ENCODE measurements around the gene DNAJC18.

DNA sequence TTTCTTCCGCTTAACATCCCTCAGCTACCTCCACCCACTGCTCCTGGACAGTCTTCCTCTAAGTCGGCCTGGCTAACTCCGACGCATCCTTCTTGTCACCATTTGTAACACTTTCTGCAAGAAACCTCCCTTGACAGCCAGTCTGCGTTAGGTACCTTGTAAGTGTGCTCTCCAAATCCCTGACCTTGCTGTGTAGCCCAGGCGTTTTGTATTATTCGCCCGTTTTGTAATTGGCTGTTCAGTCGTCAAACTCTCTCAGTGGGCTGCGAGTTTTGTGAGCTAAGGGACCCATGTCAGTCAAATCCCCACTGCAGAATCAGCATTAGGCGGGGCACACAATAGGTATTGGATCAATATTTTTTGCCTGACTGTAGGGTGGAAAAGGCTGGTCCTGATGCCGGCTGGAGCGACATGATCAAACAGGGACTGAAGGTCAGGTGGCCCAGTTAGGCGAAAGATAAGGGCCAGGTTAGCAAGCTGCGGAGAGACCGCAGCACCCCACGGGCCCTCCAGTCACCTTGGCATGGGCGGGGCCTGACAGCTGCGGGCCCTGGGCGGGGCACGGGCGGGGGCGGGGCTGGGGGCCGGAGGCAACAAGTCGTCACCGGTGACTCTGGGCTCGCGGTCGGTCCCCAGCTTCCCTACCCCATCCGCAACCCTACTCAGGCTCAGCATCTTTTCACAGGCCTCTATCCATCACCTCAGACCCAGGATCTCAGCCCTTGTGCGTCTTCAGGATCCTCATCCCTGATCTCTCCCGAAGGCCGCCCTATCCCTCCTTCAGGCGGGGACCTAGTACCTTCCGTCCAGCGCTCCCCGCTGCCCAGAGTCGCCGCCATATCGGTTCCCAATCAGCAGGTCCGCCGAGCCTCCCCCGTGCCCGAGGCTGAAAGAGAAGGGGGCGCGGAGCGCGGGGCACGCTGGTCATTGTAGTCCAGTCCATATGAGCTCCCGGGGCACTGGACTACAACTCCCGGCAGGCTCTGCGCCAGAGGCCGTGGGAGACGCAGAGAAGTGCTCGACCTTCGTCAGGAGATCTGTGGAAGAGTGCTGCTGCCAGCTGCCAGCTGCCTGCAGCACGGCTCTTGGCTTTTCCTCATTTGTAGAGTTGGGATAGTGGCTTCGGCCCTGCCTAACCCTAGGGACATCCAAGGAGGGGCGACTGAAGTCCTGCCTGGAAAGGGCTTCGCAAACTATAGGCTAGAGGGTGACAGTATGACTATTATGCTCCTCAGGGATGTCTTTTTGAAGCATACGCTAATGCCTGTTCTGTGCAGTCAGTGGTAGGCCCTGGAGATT is at the start of gene DNAJC18:
DNAJC18 (minus strand) TSS at position 919 of the 1,299 bp plus-strand sequence.
- PRO-cap, result unidirectional peak, plus-strand start at position 562 of the sequence; unidirectional peak, plus-strand start at position 607 of the sequence; bidirectional peak, plus-strand start at position 1,031 of the sequence, minus-strand start at position 877 of the sequence

DNA sequence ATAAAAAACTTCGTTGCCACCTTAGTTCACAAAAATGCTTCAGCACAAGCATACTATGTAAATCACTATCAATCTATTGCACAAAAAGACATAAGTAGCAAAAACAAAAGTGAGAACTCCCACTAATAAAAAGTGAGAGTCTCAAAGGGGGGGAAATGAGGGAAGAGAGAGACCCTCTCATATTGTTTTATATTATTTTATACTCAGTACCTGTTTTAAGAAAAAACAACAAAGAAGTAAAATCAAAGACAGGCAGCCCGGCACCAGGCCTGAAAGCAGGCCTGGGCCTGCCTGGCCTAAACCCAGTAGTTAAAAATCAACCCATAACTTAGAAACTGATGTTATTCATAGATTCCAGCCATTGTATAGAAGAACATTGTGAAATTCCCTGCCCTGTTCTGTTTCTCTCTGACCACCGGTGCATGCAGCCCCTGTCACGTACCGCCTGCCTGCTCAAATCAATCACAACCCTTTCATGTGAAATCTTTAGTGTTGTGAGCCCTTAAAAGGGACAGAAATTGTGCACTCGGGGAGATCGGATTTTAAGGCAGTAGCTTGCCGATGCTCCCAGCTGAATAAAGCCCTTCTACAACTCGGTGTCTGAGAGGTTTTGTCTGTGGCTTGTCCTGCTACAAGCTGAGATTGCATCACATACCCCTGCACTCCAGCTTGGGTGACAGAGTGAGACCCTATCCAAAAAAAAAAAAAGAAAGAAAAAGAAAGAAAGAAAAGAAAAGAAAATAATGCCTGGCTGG is 30.0 kb upstream of the UBE2D2 start:
- PRO-cap, result no peak

- PRO-cap, result no peak
Observed at GRCh38 chr5:139550211-139550840, 10.8 kb upstream of the UBE2D2 start.

GRCh38 chr5:139602201-139602763 is 41.1 kb downstream of the UBE2D2 start:
- PRO-cap, result no peak

GRCh38 chr5:139650701-139651709 is 2.9 kb downstream of the CXXC5 start:
- PRO-cap, result no peak

DNA sequence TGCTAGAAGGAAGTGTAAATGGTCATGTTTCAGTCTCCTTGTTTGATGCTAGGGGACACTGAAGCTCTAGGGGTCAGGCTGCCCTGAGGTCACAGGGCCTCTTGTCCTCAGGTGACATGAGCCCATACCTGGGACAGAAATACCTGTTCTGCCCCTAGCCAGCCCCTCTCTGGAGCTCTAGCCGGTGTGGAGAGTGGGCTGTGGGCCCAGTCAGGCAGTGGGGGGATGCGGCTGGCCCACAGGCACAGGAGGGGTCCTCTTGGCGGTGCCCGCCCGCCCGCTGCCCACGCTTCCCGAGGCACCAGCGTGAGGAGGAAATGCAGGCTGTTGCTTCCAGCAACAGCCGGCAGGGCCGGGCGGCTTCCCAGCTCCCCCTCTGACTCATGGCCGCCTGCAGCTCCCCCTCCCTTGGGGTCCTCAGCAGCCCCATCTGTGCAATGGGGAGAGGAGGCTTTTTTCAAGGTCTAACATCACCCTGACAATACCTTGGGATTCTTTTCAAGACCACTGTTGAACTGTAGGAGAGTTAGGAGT is 10.3 kb downstream of the CXXC5 start:
- PRO-cap, result no peak

- PRO-cap, result no peak
Observed at GRCh38 chr5:139658875-139659676, 10.9 kb downstream of the CXXC5 start.

- PRO-cap, result unidirectional peak, minus-strand start at chr5:139661115
Observed at GRCh38 chr5:139660739-139661601, 12.8 kb downstream of the CXXC5 start.

DNA sequence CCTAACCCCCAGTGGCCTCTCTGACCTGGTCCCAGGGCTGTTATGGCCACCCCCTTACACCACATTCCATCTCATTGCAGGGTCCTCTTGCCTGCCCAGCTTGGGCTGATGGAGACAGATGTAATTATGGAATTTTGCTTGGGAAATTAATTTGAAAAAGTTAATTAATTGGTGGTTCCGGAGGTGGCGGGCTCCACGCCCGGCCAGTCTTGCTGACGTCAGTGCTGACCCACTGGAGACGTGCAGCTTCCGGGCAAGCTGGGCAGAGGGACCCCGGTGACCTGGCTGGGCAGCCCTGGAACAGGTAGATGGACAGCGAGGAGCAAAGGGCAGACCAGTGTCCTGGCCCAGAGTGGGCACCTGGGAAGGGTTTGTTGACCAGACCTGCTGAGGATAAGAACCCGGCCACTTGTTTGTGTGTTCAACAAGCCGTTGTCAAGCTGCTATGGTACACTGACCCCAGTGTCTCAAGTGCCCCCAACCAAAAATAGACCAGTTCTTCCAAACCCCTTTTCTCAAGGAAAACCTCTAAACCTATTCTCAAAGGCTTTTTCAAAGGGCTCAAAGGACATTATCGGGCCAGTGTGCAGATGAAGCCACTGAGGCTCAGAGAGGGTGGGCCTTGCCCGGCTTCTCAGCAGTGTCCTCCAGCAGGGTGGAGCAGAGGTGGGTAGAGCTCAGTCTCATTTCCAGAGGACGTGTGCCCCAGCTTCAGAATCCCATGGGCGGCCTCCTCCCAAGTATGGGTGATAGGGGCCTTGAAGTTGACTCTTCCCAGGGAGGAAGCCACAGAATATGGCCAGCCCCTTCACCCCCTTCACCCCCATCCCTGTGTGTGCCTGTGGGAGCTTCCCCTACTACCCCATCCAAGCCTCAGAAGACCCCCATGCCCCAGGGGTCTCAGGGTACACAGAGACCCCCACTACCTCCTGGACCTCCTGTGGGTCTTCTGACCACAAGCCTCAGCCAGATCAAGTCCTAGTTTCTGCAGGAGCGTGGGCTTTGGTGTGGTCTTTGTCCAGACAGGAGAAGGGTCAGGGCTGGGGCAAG is 17.7 kb downstream of the CXXC5 start:
- PRO-cap, result no peak

- PRO-cap, result no peak
Observed at GRCh38 chr5:139683242-139683496, 35.0 kb downstream of the CXXC5 start.

DNA sequence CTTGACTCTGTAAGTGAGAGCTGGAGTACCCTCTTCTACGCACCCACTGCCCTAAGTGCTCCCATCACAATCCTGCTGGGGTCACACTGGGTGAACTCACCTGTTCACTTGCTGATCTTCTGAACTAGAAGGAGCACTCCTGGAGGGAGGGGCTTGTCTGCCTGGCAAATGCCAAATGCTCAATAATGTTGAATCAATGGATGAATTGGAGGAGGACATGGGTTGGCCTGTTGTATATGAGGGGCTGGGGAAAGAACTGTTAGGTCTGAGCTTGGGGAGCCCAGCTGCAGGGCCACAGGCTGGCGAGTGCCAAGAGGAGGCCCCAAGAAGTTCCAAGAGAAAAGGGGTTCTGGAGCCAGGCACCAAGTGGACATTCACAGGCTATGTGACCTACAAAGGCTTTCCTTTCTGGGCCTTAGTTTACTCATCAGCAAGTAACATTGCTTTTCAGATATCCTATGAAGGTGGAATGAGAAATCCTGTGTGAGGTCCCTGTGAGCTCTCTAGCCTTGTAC is 43.3 kb downstream of the CXXC5 start:
- PRO-cap, result no peak

- PRO-cap, result no peak
Observed at GRCh38 chr5:139698420-139699153, 50.4 kb downstream of the CXXC5 start.

GRCh38 chr5:139709566-139710368 is 61.6 kb downstream of the CXXC5 start:
- PRO-cap, result no peak

DNA sequence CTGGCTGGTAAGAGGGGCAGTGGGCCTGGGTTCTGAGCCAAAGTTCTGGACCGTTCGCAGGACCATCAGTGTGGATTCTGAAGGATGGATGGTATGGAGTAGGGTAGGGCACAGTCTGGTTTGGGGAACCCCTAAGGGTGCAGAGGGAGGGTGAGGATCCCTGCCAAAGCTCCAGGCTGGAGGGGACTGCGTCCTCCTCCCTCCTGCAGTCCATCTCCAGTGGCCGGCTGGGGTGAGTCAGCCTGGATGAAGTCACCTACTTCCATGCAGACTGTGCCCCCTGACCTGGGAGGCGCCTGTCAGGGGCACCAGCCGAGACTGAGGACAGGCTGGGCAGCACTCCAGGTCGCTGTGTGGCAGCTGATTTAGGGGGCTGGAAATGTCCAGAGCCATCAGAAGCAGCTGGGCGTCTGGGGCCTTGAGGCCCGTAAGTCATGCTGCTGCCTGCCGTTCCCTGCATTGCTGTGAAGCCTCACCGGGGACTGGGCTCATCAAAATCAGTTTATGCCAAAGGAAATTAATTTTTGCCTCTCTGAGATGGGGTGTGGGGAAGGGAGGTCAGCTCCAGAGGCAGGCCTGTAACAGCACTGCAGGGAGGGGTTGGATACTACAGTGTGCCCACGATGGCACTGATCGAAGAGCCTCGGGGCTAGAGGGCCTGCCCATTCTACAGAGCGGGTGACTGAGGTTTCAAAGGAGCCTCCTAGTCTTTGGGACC is 70.5 kb upstream of the PSD2 start:
- PRO-cap, result no peak

DNA sequence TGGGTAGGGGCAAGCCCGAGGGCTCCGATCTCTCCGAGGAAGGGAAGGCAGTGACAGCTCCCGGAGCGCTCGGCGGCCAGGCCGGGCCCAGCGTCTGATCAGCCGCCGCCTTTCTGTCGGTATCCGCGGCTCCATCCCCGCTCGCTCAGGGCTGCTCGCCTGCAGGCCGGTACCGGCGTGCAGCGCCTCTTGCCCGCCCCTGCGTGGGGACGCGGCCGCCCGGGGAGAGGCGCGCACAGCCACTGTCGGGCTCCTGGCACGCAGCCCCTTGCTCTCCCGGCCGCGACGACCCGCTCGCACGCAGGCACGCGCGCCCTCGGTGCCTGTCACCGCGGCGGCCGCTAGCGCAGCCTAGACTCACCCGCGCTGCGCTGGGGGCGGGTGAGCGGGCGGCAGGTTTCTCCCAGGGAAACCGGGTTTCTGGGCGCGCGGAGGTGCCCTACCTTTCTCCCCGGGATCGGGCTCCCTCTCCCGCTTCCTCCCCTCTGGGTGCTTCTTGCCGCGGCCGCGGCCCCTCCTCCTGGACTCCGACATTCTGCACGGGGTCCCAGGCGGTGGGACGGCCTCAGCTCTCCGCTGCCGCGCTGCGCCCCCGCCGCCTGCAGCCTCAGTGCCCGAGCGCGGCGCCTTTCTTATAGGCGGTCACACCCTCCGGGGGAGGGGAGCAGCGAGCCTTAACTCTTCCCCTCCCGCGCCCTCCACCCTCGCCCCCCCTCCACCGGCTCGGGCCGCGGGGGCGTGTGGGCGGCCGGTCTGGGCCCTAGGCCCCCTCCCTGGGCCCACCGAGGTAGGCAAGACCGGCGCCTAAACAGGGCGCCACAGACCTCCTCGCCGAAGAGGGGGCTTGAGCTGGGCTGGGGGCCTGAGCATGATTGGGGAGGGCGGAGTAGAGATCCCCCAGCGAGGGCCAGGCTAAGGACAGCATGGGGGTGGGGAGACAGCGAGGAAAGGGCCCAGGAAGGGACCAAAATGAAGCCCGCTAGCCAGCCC is 108.6 kb downstream of the PSD2 start:
- PRO-cap, result no peak

GRCh38 chr5:140106760-140107029 is 7.2 kb upstream of the PURA start:
- PRO-cap, result no peak

GRCh38 chr5:140116235-140116887 is 2.5 kb downstream of the PURA start:
- PRO-cap, result no peak

- PRO-cap, result no peak
Observed at GRCh38 chr5:140142853-140143886, 17.4 kb downstream of the IGIP start.

- PRO-cap, result no peak
Observed at GRCh38 chr5:140165664-140166195, 9.3 kb upstream of the CYSTM1 start.

- PRO-cap, result no peak
Observed at GRCh38 chr5:140177774-140178449, 2.9 kb downstream of the CYSTM1 start.